Breast epithelium (tissue), 2 donors: Measurements from ENCODE around the genes ZNF485, ZFAND4, TIMM23, NCOA4 and ANXA8L1.

DNA sequence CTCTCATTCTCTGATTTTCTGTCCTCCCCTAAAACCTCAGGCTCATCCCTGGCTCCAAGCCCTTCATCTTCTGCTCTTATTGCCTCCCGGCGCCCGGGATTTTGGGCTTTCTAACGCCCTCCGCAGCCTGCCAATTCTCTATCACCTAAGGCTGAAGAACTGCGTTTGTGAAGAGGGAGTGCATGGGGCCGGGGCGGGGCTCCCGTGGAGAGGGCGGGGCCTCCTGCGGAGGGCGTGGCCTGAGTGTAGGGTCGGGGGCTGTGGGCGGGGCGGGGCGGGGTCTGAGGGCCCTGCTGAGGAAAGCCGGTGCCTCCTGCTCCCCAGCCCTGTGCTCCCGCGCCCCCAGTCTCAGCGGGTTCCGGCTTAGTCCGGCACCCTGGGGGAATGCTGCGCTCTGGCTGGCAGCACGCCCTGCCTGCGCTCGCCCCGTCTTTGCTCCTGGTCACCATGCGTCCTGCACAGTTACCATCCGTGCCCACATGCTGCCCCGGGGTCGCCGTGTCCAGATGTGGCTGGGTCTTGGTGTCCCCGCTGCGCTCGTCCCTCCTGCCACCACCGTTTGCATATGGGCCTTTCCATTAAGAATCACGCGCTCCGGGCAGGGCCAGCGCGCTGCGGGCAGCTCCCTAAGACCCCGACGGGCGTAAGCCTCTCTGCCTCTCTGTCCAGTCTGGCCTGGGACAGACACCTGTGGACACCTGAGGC is 144.1 kb upstream of the RET start:
- PRO-cap = no peak
- RAMPAGE, long total RNA, 2 experiments = no peak in any of the 2 experiments

DNA sequence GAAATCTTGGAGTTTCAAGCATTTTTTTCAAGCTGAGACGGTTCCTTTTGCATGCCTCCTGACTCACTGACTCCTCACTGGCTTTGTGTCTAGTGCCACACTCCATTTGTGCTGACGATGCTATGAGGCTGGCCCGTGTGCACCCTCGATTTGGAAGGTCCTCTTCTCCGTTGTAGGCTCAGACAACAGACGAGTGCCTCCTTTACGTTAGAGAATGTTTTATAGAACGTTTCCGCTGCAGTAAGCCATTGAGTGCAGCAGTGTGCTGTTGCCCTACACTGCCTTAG is 10.8 kb upstream of the CSGALNACT2 start:
- PRO-cap = no peak
- RAMPAGE, long total RNA, 2 experiments = no peak in any of the 2 experiments

DNA sequence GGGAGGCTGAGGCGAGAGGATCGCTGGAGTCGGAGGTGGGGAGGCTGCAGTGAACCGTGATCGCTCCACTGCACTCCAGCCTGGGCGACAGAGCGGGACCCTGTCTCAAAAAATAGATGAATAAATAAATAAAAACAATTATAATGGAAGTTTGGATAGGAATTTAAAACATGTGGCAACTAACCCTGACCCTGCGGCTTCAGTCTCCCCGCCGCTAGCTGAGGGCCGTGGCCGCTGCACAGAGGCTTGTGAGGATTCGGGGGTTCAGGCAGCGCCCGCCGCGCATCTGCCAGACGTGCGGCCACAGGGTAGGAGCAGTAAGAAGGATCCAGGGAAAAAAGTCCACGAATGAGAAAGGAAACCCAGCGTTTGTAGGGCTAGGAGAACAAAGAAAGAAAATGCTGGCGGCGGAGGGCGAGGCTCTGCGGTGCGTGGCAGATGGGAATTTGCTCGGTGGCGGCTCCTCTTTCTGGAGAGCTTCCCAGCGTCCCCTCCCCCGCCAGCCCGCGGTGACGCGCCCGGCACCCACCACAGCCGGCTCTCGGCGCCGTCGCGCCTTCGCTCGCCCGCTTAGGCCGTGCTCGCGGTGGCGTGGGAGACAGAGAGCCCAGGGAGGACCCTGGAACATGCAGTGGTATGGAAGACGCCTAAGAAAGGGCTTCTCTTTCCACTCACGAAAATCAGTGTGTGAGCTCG is 772 bp upstream of the CSGALNACT2 start:
- PRO-cap = no peak
- RAMPAGE, long total RNA, 2 experiments = no peak in any of the 2 experiments

- PRO-cap = no peak
- RAMPAGE, long total RNA, 2 experiments = no peak in any of the 2 experiments
These were observed 30.8 kb upstream of the FXYD4 start for GRCh38 chr10:43340638-43341115.

DNA sequence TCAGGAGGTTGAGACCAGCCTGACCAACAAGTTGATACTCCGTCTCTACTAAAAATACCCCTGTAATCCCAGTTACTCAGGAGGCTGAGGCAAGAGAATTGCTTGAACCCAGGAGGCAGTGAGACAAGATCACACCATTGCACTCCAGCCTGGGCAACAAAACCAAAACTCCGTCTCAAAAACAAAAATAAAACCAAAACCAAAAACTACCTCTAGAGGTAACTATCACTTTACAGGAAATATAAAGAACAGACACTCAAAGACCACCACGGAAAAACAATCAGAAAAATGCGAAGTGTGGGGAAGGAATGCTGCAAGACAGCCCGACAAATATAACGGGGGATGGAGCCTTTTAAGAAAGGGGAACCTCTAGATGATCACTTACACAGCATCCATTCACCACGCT is 4.3 kb downstream of the HNRNPF start:
- PRO-cap = no peak
- RAMPAGE, long total RNA, 2 experiments = no peak in any of the 2 experiments

- PRO-cap = no peak
- RAMPAGE, long total RNA, 2 experiments = no peak in any of the 2 experiments
These were observed 19.3 kb downstream of the ZNF487 start for GRCh38 chr10:43456256-43456526.

- PRO-cap = unidirectional peak, plus-strand start at chr10:43606438
- RAMPAGE, long total RNA, 2 experiments = start-site peak on the plus strand in 1 of 2 experiments, at chr10:43606436-43606449 at its widest, 42 reads per replicate
These were observed at the start of gene ZNF485 for GRCh38 chr10:43605863-43607037. TSS of gene ZNF485 (plus strand) at chr10:43606438.

GRCh38 chr10:43640210-43640652 is 8.4 kb downstream of the ZNF32 start:
- PRO-cap = no peak
- RAMPAGE, long total RNA, 2 experiments = no peak in any of the 2 experiments

- PRO-cap = bidirectional peak, plus-strand start at chr10:43690295, minus-strand start at chr10:43690204
- RAMPAGE, long total RNA, 2 experiments = no peak in any of the 2 experiments
These were observed 41.5 kb upstream of the ZNF32 start for GRCh38 chr10:43689955-43690774.

DNA sequence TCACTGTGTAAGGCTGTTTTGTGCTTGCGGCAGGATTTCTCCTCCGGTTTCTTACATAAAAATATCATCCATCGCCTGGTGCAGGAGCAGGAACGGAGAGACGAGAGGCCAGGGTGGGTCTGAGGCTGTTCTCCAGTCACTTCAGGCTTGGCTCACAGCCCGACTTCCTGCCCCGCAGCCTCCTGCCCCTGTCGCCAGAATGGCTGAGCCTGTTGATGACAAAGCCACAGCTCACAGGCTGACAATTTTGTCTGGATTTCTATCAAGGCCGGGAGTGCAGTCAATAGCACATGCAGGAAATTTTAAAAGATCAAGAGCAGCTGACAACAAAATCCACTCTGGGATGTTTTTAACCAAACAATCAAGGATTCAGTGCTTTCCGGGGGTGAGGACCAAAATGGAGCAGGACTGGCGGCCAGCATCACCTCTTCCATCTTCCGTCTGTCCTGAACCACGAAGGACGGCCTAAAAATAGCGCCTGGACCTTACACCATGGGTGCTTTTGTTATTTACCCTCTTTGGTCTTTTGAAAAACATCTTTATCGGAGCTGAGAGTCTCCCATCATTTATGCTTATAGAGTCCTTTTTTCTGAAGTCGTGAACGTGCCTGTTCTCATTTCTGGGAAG is 229.8 kb upstream of the ZNF32 start:
- PRO-cap = no peak
- RAMPAGE, long total RNA, 2 experiments = no peak in any of the 2 experiments

- PRO-cap = no peak
- RAMPAGE, long total RNA, 2 experiments = no peak in any of the 2 experiments
These were observed 323.5 kb upstream of the ZNF32 start for GRCh38 chr10:43972234-43972494.

DNA sequence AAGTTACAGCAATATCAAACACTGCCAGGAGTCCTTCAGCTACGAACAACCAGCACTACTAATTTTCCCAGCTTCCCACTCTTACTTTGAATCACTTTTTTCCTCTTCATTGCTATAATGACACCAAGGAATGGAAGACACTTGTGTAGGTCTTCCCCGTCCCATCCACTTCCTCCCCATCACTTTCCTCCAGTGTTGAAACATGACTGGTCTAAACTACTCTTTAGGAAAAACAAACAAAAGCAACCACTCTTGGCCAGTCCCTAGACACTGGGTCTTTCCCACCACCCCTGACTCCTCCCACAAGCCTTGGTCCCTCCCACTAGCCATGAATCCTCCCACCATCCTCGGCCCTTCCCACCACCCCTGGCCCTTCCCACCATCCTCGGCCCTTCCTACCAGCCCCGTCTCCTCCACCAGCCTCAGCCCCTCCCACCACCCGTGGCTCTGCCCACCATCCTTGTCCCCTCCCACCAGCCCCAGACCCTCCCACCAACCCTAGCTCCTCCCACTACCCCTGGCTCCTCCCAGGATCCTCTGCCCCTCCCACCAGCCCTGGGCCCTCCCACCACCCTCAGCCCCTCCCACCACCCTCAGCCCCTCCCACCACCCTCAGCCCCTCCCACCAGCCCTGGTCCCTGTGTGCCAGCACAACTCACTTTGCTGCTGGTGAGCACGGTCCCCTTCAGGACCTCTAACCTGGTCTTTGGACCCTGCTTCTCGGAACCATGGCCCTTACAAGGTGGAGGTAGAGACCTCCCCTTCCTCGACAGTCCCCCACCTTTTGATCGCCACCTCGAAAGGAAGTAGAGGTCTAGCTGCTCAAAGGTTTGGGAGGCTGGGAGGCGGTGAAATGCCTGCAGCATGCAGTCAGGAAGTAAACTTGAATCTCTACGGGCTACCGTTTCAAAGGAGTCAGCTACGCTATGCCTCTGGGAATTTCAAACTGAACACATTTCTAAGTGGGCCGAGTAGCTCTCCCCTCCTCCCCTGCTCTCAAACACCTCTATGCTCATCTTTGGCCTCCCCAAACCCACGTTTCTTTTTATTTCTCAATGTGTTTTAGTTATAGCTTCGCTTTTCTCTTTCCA is 68.4 kb downstream of the CXCL12 start:
- PRO-cap = no peak
- RAMPAGE, long total RNA, 2 experiments = no peak in any of the 2 experiments

DNA sequence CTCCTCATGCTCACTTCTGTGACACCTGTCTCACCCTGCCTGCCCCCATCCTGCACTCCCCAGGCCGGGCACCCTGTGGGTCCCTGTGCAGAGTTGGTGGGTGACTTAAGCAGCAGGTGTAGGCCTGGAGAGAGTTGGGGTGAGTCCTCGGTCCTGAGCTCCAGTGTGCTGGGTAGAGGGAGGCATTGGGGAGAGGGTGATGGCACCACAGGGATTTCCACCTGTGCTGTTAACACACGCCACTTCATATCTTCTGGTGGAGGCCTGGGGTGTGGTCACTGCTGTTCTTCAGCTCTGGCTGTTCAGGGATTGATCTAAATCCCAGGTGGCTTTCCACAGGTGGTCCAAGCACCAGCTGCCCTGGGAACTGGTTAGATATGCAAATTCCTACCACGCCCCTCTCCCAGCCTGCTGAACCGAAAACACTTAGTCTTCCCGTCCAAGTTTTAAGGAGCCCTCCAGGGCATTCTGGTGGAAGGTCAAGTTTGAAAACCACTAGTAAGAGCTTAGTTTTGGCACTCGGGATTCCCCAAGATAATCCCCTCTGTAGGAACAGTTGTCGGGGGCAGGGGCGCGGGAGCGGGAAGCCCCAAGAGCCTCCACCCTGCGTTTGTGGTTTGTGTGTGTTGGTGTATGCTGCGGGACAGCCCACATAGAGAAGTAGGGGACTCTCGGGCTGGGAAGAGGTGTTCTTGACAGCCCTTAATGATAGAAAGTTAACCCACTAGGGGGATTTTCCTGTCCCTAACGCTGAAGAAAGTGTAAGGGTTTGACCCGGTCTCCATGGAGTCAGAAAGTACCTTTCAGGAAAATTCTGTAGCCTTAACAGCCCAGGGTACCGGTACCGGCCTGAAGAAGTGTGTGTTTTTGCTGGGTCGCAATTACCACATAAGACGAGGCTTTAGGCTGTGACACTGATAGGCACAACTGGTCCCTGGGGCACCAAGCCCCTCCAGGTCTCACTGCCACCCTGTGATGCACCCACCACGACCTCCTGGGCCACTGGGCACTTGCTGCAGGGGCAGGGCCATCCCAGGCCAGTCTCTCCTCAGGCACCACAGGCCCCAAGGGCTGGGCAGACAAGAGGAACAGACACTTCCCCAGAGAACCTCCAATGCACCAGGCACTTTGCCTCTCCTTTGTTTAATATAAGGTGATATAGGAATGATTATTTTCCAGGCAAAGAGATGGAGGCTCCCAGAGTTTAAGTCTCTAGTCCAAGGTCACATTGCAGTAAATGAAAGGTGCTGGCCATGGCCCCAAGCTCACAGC is 5.0 kb downstream of the DEPP1 start:
- PRO-cap = unidirectional peak, minus-strand start at position 795 of the sequence
- RAMPAGE, long total RNA, 2 experiments = no peak in any of the 2 experiments

- PRO-cap = no peak
- RAMPAGE, long total RNA, 2 experiments = no peak in any of the 2 experiments
These were observed 2.8 kb upstream of the DEPP1 start for GRCh38 chr10:44981219-44982041.

GRCh38 chr10:44994269-44994624 is 6.5 kb upstream of the ZNF22 start:
- PRO-cap = no peak
- RAMPAGE, long total RNA, 2 experiments = no peak in any of the 2 experiments

- PRO-cap = no peak
- RAMPAGE, long total RNA, 2 experiments = no peak in any of the 2 experiments
These were observed 65.9 kb upstream of the MARCHF8 start for GRCh38 chr10:45601126-45601451.

- PRO-cap = bidirectional peak, plus-strand start at chr10:45672580, minus-strand start at chr10:45672489; bidirectional peak, plus-strand start at chr10:45672999, minus-strand start at chr10:45672772
- RAMPAGE, long total RNA, 2 experiments = no peak in any of the 2 experiments
These were observed at the start of gene ZFAND4 for GRCh38 chr10:45672040-45673066. TSS of gene ZFAND4 (minus strand) at chr10:45672772.

DNA sequence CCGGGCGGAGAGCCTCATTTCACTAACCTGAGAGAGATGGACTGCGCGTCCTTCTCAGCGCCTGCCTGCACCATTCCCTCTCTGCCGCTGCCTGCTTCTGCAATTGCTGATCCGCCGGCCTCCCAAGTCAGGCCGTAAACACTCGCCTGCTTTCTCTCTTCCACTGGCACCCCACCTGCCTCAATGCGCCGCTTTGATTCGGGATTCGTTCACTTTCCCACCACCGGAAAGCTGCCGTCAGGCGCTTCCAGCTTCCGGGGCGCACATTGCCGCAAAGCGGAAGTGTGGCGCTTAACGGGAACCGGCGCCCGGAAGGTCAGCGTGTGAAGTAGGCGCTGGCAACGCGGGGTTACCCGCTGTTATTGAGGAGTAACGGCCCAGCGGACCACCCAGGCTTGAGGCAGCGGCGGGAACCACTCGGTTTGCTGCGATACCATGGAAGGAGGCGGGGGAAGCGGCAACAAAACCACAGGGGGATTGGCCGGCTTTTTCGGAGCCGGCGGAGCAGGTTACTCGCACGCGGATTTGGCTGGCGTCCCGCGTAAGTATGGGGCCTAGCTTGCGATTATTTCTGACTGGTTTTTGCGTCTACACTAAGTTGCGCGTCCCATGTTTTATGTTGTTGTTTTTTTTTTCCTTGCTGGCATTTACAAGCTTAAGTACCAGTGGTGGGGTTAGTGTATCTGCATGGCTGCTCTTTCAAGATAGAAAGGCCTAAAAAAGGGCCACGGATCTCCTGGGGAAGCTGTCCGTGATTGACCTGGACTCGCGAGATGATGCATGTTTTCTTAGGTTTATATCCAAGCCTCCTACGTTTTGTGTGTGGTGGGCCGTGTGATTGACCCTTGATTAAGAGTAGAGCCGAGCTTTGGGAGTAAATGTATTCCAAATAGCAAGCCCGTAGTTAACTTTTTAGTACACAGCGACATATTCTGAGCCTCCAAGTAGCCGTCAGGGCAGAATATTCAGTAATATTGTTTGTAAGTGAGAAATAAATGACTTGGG is at the start of gene TIMM23:
Gene TIMM23, plus strand, starts transcription at position 300 of the 1,005 bp plus-strand sequence.
- PRO-cap = bidirectional peak, plus-strand start at position 294 of the sequence, minus-strand start at position 250 of the sequence
- RAMPAGE, long total RNA, 2 experiments = start-site peak on the plus strand in 2 of 2 experiments, centred at positions 335 to 339 of the sequence, 193 to 687 reads per replicate; start-site peak on the minus strand in 1 of 2 experiments, centred at position 197 of the sequence, 67 reads per replicate

- PRO-cap = bidirectional peak, plus-strand start at chr10:46030397, minus-strand start at chr10:46030210; unidirectional peak, minus-strand start at chr10:46030551
- RAMPAGE, long total RNA, 2 experiments = start-site peak on the minus strand in 2 of 2 experiments, at chr10:46030564-46030613 at its widest, 136 to 860 reads per replicate
These were observed at the start of gene NCOA4 for GRCh38 chr10:46029882-46030893. TSS of gene NCOA4 (minus strand) at chr10:46030623.

- PRO-cap = no peak
- RAMPAGE, long total RNA, 2 experiments = start-site peak on the plus strand in 2 of 2 experiments, at chr10:46375618-46375780 at its widest, 7 to 199 reads per replicate
These were observed at the start of gene ANXA8L1 for GRCh38 chr10:46375523-46375944. TSS of gene ANXA8L1 (plus strand) at chr10:46375776.